Skeletal muscle cell (primary cell): ENCODE measurements around the genes PDSS1, RAB18 and WAC.

GRCh38 chr10:26697057-26698165 lies at the start of gene PDSS1:
Gene PDSS1 (plus strand): TSS chr10:26697701.
- RRBS = under 1% methylated on average over 29 of the region's 115 CpGs

- RRBS = no CpG with 5 or more reads among the region's 3 CpGs
Observed at GRCh38 chr10:27192174-27192724, 37.1 kb downstream of the MASTL start.

GRCh38 chr10:27503757-27504889 lies at the start of gene RAB18:
Gene RAB18 (plus strand): TSS chr10:27504304.
- RRBS = under 1% methylated on average over 33 of the region's 75 CpGs

GRCh38 chr10:27513623-27514278 lies 9.6 kb downstream of the RAB18 start:
- RRBS = no CpG with 5 or more reads among the region's 3 CpGs

DNA sequence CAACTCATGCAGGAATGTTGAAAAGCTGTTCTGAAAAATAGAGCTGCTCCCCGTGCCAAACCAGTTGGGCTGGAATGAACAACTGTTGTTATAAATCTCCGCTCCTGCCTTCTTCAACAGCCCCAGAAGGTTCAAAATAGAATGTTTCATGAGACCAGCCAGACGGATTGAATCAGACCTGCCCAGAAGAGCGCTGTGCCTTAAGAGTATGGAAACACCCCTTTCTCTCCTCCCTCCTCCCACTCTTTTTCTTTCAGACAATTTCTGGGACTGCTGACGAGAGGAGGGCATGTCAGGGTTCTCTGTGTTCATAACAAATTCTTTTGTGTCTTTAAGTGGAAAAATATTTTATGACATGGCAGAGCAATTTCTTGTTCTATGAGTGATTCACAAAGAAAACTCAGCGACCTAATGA lies 116.9 kb downstream of the RAB18 start:
- RRBS = no CpG with 5 or more reads among the region's 6 CpGs

DNA sequence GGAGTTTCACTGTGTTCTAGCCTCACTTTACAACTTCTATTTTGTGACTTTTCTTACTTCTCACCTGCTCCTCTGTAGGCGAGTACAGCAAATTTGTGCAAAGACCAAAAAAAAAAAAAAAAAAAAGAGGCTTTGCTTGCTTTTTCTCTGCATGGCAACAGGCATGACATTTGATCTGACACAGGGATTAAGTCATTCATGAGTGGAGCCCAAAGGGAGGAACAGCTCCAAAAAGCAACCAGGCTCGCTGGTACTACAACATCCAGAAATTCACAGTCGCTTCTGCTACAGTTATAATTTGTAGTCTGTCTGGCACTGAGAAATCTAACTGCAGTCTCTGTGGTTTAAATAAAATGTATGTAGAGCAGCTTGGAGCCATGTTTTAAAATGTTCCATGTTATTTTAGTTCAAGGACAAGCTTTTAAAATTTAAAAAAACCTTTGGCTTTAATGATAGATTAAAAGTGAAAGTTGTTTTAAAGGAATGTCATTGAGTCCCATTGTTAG lies 31.7 kb downstream of the MKX start:
- RRBS = no CpG with 5 or more reads among the region's 3 CpGs

- RRBS = under 1% methylated on average over 24 of the region's 56 CpGs
Observed at GRCh38 chr10:27741983-27742715, 3.5 kb downstream of the MKX start.

GRCh38 chr10:27743763-27744066 lies 1.9 kb downstream of the MKX start:
- RRBS = 5% methylated on average over 6 of the region's 18 CpGs

GRCh38 chr10:27746563-27746893 lies 909 bp upstream of the MKX start:
- RRBS = no CpG with 5 or more reads among the region's 13 CpGs

GRCh38 chr10:27981621-27982126 lies 17.2 kb downstream of the ODAD2 start:
- RRBS = no CpG with 5 or more reads among the region's 6 CpGs

GRCh38 chr10:28327453-28327954 lies 24.6 kb upstream of the MPP7 start:
- RRBS = no CpG with 5 or more reads among the region's 4 CpGs

DNA sequence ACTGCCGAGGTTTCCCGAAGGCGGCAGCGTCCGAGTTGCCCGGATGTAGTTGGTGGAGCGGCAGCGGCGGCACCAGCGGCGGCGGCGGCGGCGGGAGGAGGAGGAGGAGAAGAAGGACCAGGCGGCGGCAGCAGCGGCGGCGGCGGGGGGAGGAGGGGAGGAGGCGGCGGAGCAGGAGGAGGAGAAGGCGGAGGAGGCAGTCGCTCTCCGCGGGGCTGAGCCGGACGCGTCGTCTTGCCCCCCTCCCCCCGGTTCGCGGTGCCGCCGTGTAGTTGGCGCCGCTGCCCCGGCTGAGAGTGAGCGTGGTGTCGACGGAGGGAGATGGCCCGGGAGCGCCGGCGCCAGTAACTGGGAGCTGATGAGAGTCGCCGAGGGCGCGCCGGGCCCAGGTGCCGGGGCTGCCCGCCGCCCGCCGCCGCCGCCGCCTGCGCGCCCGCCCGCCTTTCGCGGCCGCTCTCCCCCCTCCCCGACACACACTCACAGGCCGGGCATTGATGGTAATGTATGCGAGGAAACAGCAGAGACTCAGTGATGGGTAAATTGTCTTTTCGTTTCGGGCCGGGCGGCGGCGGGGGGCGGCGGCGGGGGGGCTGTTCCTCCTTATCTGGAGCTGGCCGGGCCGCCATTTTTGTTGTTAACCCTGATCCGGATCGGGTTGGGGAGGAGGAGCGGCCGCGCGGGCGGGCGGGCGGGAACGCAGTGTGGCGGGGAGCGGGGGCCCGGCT lies at the start of gene WAC:
WAC (plus strand) TSS at position 33 of the 725 bp plus-strand sequence.
- RRBS = under 1% methylated on average over 36 of the region's 93 CpGs

DNA sequence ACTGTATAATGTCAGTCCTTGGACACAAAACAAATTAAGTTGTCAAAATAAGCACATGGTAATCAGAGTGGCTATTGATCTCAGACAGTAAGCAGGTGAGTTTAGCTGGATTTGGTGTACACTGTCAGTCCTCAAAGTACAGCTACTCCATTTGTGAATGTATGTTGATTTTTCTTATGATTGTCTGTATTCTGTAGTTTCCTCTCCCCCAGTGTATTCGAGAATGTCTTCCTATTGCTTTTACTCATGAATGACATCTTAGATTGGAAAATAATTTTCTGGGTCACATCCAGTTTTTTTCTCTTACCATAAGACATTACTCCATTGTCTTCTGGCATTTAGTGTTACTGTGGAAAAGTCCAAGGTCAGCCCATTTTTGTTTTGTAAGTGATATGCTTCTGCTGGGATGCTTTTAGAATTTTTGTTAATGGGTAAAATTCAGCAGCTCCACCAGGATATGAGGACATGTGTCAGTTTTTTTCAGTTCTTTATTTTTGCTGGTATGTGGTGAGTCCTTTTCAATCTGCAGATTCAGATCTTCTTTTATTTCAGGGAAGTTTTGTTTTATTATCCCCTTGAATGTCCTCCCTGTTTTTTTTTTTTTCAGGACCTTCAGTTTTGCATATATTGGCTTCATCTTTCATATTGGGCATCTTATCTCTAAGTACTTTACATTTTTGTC lies 33.6 kb downstream of the WAC start:
- RRBS = no CpG with 5 or more reads among the region's 1 CpG

- RRBS = no CpG with 5 or more reads among the region's 4 CpGs
Observed at GRCh38 chr10:28710321-28710899, 33.1 kb downstream of the BAMBI start.

DNA sequence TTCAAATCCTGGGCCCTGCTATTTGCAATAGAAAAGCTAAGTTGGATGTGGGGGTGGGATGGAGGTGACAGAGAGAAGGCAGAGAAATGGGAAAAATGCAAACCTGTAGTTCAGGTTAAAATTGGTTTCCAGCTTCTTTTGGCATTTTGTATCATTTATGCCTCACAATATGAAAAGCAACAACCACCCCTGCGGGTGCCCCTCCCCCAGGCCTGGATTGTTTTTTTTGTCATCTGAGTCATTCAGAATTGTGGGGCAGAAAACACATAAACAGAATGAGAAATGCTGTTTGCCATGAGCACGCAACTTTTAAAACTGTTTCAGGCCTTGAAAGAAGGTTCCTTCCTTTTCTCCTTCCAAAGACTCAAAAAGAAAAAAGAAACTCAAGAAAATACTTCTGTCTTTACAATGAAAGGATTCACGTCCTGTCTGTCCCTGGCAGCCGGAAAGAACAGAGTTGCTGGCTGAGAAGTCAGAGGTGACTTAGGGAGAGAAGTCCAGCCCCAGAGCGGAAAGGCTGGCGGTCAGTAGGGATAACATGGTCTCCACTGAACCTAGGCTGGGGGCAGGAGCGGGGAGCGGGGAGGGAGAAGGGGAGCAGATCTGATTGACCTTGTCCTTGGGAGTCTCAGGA lies 133.1 kb downstream of the BAMBI start:
- RRBS = no CpG with 5 or more reads among the region's 8 CpGs

- RRBS = no CpG with 5 or more reads among the region's 5 CpGs
Observed at GRCh38 chr10:29057634-29058272, 231.1 kb upstream of the LYZL1 start.

DNA sequence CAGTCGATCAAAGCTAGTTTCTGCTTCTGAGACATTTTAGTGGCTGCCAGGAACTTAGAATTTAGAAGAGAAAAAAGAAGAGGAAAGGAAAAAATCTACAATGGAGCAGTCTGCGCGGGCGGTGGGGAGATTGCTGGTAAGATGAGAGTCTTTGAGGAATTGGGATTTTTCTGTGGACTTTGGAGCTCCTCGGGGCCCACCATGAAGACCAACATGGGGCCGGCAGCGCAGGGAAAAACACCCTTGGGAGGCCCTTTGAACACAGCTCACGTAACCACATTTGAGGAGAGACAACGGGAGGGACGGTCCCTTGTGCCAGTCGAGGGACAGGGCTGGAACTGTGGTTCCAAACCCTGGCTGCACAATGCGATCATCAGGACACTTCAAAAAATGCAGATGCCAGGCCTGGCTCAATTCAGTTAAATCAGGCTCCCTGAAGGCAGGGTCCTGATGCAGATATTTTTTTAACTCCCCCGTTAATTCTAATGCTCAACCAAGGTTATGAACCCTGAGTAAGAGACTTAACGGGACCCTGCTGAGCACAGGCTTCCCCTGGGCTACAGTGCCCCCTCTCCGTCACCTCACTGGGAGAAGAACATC lies 30.3 kb downstream of the LYZL1 start:
- RRBS = no CpG with 5 or more reads among the region's 15 CpGs

GRCh38 chr10:29443932-29444561 lies 155.2 kb downstream of the LYZL1 start:
- RRBS = no CpG with 5 or more reads among the region's 5 CpGs

- RRBS = no CpG with 5 or more reads among the region's 27 CpGs
Observed at GRCh38 chr10:29470116-29470700, 164.6 kb downstream of the SVIL start.